ENCODE measurements around a stretch of chr4.

DNA sequence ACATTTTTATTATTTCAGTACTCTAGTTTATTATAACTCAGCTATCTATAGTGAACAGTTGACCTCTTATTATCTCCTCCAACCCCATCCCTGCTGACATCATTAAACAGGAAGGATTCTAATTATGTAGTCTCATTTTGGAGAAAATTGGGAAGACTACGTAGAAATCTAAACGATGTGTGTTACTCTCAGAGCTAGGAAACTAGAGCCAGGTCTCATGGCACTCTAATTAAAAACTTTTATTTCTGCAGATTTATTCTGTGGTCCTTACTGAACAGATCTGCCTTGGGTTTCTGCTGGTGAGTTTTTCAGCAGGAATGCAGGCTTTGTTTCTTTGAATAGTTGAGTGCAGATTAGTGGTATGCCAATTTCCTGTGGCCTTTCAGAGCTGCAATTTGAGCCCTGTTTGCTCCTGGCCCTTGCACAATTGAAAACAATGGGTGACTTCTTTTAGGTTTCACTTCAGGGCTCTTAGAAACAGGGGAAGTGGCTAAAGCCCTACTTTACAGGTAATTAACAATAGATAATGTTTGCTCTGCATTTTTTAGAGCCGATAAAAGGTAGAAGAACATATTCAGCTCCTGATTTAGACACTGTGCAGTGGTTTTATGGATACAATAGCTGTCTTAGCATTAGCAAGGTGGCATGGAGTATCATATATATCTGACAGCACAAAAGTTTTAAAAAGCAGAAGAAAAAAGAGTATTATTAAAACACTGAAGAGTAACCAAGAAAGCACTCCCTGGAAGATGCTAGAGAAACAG is 21.8 kb downstream of the SPRY1 start:
- PRO-cap, result no peak
- RAMPAGE, long total RNA, 4 experiments, result no peak in any of the 4 experiments

DNA sequence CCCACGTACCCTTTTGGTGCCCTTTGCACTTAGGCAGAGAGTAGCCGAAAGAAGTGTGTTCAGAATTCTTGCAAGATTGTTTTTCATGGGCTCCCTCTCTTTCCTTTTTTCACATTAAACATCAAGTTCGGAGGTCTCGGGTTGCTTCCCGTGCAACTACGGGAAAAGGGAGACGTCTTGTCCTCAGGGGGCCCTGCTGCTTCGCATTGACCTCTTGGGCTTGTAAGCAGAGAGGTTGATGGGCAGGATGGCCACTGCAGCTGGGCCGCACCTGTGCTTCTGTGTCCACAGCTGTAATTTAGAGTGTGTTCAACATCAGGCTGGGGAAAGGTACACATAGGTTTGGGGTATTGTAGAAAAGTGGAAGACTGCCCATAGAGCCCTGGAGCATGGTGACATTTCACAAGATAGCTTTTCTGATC is 109.7 kb downstream of the SPRY1 start:
- PRO-cap, result no peak
- RAMPAGE, long total RNA, 4 experiments, result no peak in any of the 4 experiments

GRCh38 chr4:123566514-123566894 is 169.9 kb downstream of the SPRY1 start:
- PRO-cap, result no peak
- RAMPAGE, long total RNA, 4 experiments, result no peak in any of the 4 experiments

GRCh38 chr4:123744903-123745189 is 348.3 kb downstream of the SPRY1 start:
- PRO-cap, result no peak
- RAMPAGE, long total RNA, 4 experiments, result no peak in any of the 4 experiments

DNA sequence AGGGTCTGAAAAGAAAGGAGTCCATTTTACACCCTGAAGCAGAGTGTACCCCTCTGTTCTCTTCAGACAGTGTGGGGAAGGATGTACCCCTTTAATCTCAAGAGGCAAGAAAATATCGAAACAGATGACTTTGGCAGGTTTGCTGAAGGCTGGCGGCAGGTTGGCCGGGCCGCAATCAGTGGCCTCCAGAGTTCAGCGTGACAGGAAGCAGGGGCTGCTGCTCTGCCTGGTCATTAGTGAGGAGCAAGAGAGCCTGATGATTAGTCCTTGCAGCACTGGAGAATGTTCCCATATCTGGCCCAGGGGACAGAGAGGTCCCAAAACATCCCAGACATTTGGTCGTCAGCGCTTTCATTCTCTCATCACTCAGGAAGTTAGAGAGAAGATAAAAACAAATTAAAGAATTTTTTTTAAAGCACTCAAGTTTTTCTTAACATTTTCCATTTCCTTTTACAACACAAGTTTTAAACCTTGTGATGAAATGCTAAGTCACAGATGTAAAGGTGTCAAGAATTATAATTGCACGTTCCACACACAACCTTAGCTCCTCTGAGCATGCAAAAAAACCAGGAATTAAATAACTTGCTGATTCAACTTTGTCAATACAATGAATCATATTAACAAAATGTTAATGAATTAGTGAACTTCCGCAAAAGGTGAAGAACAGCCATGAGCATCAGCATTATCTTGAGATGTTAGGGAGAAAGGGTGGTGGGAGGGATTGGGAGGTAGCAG is 352.9 kb downstream of the SPRY1 start:
- PRO-cap, result no peak
- RAMPAGE, long total RNA, 4 experiments, result no peak in any of the 4 experiments

- PRO-cap, result no peak
- RAMPAGE, long total RNA, 4 experiments, result no peak in any of the 4 experiments
Observed at GRCh38 chr4:123896428-123897122, 500.0 kb downstream of the SPRY1 start.

DNA sequence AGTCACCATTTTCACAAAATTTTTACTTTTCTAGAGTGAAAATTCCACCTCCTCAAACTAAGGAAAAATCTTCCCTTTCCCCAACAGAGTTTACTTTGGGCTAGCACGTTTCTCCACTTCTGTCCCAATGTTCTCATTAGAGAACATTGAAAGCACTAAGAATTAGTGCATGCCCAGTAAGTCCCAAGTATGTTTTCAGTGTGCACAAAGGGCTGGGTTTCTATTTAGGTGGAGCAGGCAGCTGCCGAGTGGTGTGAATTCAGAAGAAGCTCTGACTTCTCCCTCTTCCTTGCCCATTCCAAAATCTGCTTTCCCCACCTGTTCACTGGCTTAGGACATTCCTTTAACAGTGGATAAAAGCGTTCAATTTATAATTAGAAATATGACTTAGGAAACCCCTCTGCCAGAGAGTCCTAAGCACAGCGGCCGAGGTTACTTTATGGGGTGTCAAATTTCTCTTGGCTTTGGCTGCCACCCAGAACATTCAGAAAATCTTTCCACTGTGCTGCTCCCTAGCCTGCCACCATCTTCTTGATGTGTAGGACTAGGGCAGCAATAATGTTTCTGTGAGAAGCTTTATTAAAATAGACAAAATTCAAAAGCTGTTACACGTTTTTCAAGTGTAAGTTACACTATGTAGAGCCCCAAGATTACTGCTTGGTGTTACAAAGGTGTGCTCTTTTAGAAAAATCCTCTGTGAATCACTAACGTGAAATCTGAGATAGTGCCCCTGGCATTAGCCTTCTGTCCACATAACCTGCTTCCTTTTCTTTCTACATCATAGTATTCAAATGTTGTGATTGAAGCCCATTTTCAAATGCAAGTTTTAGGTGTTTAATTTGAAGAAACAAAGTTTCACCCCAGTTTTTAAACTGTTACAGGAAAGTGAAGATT is 191.6 kb upstream of the ANKRD50 start:
- PRO-cap, result no peak
- RAMPAGE, long total RNA, 4 experiments, result no peak in any of the 4 experiments

DNA sequence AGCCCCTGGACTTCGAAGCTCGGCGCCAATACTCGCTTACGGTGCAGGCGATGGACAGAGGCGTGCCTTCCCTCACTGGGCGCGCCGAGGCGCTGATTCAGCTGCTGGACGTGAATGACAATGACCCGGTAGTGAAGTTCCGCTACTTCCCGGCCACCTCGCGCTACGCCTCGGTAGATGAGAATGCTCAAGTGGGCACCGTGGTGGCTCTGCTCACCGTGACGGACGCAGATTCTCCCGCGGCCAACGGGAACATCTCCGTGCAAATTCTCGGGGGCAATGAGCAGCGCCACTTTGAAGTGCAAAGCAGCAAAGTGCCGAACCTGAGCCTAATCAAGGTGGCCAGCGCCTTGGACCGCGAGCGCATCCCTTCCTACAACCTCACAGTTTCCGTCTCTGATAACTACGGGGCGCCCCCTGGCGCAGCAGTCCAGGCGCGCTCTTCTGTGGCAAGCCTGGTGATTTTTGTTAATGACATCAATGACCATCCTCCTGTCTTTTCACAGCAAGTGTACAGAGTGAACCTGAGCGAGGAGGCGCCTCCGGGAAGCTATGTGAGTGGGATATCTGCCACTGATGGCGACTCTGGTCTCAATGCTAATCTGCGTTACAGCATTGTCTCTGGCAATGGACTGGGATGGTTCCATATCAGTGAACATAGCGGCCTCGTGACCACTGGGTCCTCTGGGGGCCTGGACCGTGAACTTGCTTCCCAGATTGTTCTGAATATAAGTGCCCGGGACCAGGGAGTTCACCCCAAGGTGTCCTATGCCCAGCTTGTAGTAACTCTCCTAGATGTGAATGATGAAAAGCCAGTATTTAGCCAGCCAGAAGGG is 2.8 kb downstream of the FAT4 start:
- PRO-cap, result unidirectional peak, minus-strand start at position 392 of the sequence
- RAMPAGE, long total RNA, 4 experiments, result no peak in any of the 4 experiments

DNA sequence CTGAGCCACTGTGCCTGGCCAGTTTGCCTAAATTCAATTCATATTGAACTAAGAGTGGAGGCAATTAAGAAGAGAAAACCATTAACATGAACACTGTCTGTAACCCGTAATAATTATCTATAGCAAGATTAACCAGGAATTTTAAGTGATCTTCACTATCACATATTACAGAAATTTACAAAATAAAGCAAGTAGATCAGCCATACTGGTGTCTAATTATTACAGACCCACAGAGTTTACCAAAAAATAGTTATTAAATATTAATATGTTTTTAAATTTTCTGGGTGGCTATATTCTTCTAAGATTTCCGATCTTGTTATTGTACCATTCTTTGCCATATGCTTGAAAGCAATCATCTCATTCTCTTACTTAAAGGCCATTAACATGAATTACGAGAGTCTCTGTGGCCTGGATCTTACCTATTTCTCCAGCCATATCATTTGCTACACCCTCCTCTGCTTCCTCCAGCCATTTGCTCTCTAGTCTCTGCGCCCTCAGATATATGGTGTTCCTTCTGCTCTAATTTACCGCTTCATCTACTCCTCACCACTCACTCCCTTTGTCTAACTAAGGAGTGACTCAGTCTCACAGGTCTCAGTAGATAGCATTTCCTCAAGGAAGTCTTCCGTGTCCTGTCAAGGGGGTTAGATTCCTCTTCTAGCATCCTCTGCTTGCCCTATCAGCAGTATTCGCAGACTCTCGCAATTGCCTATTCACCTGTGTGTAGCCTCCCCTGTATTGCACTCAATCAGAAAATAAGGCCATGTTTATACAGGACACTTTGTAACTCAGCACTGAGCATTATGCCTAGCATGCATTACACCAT is 892.2 kb upstream of the INTU start:
- PRO-cap, result no peak
- RAMPAGE, long total RNA, 4 experiments, result no peak in any of the 4 experiments

- PRO-cap, result bidirectional peak, plus-strand start at chr4:128286689, minus-strand start at chr4:128286541; unidirectional peak, minus-strand start at chr4:128286751
- RAMPAGE, long total RNA, 4 experiments, result no peak in any of the 4 experiments
Observed at GRCh38 chr4:128286045-128286908, 1.3 kb downstream of the PGRMC2 start.

DNA sequence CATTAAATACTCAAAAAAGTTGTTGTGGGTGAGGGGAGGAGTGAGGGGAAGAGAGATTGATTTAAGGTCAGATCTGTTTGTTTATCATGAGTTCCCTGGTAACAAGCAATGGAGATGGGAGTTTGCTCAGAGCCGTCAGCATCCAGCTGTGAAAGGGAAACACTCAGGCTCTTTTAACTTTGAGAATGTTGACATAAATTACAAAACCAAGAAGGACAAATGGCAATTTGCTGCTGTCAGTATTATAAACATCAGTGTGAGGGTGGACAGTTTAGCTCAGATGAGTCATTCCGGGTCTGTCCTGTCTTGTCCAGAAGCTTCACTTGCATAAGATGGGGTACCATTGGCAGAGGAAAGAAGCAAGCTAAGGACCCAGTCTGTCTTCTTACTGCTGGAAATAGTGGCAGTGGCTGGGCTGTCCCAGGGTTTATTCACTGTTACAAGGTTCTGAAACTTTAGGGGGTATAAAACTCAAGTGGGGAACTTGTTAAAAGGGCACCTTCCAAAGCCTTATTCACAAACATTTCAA is 98.4 kb upstream of the PGRMC2 start:
- PRO-cap, result no peak
- RAMPAGE, long total RNA, 4 experiments, result no peak in any of the 4 experiments

GRCh38 chr4:128468448-128468999 is 180.9 kb upstream of the PGRMC2 start:
- PRO-cap, result unidirectional peak, minus-strand start at chr4:128468552
- RAMPAGE, long total RNA, 4 experiments, result no peak in any of the 4 experiments

DNA sequence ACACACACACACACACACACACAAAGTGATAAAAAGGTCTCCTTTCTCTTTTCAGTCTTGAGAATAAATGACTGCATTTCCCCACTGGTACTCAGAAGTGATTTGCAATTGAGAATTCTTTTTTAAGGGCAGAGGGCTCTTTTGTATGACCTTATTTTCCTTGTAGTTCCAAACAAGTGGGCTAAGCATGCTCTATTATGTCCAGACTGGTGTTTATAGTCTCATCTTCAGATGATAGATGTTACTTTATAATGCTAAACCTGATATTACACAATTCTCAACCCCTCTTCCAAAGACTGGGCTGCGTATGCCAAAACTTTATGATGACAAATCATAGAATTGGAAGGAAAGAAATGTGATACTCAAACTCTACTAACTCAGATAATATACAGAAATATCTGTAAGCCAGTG is 240.0 kb upstream of the JADE1 start:
- PRO-cap, result no peak
- RAMPAGE, long total RNA, 4 experiments, result no peak in any of the 4 experiments

GRCh38 chr4:128783191-128783656 is 26.3 kb upstream of the JADE1 start:
- PRO-cap, result no peak
- RAMPAGE, long total RNA, 4 experiments, result no peak in any of the 4 experiments

GRCh38 chr4:128873733-128874302 is 64.3 kb downstream of the JADE1 start:
- PRO-cap, result no peak
- RAMPAGE, long total RNA, 4 experiments, result no peak in any of the 4 experiments

DNA sequence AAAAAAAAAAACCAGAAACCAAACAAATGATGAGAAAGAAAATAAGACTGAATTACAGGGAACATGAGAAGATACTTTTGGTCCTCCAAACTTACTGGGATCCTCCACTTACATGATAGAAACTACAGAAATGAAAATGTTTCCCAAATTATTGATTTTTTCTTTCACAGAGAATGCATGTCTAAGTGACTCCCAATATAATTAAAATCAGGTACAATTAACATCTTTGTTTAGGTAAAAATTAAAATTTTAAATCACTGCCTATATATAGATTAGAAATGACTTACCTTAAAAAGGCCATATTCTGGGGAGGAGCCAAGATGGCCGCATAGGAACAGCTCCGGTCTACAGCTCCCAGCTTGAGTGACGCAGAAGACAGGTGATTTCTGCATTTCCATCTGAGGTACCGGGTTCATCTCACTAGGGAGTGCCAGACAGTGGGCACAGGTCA is 757.7 kb downstream of the C4orf33 start:
- PRO-cap, result no peak
- RAMPAGE, long total RNA, 4 experiments, result no peak in any of the 4 experiments

GRCh38 chr4:132262625-132263055 is 886.5 kb upstream of the PCDH10 start:
- PRO-cap, result no peak
- RAMPAGE, long total RNA, 4 experiments, result start-site peak on the plus strand in 1 of 4 experiments, at chr4:132262901-132262965 at its widest, 32 reads per replicate

DNA sequence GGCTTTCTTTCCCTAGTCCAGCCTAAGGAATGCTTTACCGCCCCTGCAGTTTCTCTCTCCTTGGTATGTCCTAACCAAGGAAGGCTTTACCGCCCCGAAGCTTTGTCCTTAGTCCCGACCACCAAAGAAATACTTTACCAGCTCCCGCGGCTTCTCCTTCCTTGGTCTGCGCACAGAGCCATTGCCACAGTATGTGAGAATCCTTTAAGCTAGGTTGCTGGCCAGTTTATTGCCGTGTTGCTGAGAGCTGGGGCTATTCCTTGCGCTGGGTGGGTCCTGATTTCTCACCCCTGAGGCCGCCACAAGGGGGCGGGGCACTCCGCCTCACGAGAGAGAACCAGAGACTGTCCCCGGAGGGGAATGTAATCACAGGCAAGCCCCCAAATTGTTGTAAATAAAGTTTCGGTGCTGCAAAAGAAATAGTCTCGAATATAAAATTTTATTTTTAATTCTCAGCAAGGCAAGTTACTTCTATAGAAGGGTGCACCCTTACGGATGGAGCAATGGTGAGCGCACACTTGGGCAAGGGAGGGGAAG is 331.0 kb upstream of the PCDH10 start:
- PRO-cap, result no peak
- RAMPAGE, long total RNA, 4 experiments, result no peak in any of the 4 experiments

DNA sequence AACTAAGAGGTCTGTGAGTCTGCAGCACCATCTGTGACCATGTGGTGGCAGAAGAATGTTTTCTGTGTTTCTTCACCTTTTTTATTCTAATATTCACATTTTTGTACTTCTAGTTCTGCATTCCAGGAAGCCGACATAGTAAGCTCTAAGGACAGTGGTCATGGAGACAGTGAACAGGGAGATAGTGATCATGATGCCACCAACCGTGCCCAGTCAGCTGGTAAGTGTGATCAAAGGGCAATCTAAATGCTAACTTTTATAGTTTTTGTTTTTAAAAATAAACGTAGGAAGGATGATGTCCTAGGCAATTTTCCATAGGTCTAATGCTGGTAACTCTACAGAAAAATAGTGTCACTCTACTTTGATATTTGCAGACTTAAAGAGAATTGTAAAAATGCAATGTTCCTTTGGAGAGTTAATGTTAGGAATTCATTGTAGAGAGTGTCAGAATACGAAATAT is 5.7 kb downstream of the PCDH10 start:
- PRO-cap, result no peak
- RAMPAGE, long total RNA, 4 experiments, result no peak in any of the 4 experiments

GRCh38 chr4:133886547-133886989 is 315.0 kb downstream of the PABPC4L start:
- PRO-cap, result no peak
- RAMPAGE, long total RNA, 4 experiments, result no peak in any of the 4 experiments